ENCODE data around the gene TMEM183A.

DNA sequence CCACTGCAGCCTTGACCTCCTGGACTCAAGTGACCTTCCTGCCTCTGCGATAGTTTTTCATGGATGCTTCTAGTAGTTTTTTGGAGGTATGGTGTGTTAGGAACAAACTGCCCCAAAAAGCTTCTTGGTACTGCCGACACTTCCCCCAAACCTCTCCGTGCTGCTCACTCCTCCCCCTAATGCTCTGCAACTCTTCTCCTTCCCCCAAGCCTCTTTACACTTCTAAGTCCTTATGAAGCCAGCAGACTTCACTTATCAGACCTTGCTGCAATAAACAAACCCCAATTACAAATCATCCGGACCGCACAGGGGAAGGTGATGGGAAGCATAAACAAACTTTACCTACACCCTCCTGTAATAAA, 1.1 kb upstream of the TMEM183A start:
- PRO-cap = no peak

DNA sequence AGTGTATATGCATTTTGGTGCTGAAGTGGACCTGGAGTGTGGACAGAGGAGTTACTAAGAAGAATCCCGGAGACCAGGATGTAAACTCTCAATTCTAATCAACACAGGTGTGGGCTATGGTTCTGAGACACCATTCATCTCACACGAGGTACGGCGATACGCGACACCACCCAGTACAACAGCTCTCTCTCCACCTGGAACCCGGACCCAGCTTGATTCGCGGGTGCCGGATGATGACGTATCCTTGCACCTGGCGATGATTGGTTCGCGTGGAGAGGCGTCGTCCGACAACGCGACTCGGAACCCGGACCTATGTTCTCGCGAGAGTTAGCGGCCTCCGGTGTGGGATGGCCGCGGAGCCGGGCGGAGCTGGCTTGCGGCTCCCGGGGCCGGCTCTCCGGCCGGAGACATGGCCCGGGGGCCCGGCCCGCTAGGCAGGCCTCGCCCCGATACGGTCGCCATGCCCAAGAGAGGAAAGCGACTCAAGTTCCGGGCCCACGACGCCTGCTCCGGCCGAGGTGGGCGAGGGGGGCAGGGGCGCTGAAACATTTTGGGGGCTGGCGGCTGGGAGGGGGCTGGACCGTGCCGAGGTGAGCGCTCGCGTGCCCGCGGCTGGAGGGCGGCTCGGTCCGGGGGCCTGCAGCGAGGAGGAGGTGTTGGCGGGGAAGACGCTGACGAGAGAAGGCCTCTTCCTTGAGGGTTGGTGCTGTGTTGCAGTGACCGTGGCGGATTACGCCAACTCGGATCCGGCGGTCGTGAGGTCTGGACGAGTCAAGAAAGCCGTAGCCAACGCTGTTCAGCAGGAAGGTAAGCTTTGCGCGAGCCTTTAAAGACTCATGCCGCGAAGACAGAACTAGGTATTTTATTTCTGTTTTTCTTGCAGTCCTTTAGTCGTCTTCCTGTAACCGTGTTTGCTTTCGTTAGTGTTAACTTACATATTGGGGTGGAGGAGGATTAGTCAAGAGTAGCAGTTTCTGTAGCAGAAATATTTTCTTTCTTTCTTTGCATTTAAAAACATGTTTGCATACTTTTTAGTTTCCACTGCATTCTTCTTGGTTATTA, at the start of gene TMEM183A:
TSS of gene TMEM183A (plus strand) at position 318 of the 1,062 bp plus-strand sequence.
- PRO-cap = bidirectional peak, plus-strand start at position 336 of the sequence, minus-strand start at position 209 of the sequence

- PRO-cap = no peak
These were observed 2.9 kb downstream of the PPFIA4 start for GRCh38 chr1:203029085-203029752.

- PRO-cap = no peak
These were observed 32.1 kb upstream of the BTG2 start for GRCh38 chr1:203272876-203273908.

- PRO-cap = bidirectional peak, plus-strand start at chr1:203278904, minus-strand start at chr1:203278561
These were observed 27.0 kb upstream of the BTG2 start for GRCh38 chr1:203277925-203279033.

- PRO-cap = no peak
These were observed 16.7 kb upstream of the BTG2 start for GRCh38 chr1:203288507-203289119.

DNA sequence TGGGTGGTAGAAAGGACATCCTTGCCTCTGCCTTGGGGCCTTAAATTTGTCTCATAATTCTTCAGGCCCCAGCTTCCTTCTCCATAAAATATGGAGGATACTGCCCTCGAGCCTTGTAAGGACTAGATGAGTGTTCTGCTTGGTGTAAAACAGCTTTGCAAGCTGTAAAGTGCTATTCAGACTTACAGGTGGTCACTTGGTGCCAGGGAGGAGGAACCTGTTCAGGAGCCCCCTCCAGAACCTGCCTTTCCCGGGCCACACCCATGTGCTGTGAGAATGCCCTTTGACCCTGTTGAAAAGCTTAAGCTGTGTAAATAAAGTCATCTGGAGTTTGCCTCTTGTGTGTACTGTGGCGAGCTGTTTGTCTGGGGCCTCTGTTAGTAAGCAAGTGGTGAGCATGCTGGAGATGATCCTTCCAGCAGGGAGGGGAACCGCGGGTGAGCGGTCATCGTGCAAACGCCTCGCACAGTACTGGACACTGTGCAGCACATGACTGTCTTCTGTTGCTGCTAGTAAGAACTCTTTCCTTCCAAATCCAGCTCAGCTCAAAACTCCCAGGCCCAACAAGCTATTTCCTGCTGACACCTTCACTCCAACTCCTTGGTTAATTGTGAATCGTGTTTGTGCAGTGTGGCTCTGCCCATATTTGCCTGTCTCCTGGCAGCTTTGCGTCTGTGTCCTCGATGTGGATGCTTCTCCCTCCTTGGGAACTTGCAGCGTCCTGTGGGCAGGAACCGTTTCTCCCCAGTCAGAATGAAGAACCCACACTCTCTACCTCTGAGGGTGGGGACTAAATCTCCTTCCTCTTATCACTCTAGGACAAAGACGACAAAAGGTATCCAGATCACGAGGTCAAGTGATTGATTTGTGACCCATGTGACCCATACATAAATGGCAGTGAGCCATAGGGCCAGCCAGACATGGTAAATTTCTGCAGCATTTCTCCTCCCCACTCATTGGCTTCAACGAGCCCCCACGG, 14.0 kb upstream of the BTG2 start:
- PRO-cap = bidirectional peak, plus-strand start at position 490 of the sequence, minus-strand start at position 249 of the sequence; bidirectional peak, plus-strand start at position 890 of the sequence, minus-strand start at position 779 of the sequence

- PRO-cap = bidirectional peak, plus-strand start at chr1:203327562, minus-strand start at chr1:203327400; unidirectional peak, minus-strand start at chr1:203327979; unidirectional peak, minus-strand start at chr1:203328068
These were observed 22.3 kb downstream of the BTG2 start for GRCh38 chr1:203327259-203328301.

- PRO-cap = no peak
These were observed 55.7 kb upstream of the FMOD start for GRCh38 chr1:203406513-203407099.

DNA sequence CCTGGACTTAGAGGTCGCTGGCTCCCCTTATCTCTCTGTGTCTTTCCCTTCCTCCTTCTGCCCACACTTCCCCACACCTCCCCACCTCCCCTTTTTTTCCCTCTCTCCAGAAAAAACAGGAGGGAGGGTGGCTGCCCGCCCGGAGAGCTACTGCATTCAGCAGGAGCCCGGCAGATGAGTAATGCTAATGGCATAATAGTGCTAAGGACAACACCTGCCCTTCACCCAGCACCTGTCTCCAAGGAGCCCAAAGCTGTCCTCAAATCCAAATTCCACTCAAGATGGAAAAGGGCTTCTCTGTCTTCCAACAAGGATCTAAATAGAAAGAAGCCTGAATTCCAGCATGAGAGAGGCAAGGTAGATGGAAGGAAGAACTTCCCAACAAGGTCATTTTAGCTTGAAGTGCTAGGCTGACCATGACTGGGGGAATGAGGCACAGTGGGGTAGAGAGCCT, 11.3 kb upstream of the PRELP start:
- PRO-cap = no peak

GRCh38 chr1:203537850-203538599, 44.1 kb downstream of the OPTC start:
- PRO-cap = no peak

GRCh38 chr1:203592762-203593130, 33.9 kb upstream of the ATP2B4 start:
- PRO-cap = no peak

DNA sequence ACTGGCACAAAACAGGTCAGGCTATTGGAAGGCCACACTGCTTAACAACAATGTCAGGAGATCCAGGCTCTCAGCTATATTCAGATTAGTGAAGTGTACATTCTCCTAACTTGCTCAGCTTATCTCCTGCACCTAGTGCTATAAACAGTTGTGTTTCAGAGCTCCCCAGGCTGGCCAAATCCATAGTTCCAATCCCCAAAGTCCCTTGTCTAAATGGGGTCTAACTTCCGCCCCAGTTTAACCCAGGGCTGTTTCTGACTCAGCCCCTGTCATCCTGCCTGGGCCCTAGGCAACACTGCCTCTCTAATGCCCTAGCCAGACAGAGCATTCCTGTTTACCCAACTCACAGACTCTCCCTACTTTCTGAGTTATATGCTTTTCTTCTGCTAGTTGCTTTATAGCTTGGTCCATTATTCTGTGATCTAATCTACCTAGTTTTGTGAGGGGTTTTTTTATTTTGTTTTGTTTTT, 18.4 kb downstream of the ATP2B4 start:
- PRO-cap = no peak

DNA sequence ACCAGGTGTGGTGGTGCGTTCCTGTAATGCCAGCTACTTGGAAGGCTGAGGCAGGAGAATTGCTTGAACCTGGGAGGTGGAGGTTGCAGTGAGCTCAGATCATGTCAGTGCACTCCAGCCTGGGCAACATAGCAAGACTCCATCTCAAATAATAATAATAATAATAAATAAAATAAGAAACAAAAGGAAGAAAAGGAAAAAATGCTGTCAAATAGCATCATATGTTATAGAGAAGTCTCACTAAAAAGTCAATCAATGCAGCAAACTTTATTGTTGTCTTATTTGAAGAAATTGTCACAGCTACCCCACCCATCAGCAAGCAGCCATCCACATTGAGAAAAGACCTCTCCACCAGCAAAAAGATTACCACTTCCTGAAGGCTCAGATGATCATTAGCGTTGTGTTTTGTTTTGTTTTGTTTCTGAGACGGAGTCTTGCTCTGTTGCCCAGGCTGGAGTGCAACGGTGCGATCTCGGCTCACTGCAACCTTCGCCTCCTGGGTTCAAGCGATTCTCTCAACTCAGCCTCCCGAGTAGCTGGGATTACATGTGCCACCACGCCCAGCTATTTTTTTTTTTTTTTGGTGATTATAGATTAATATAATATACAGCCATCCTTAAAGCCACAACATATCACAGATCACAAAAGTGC, 29.0 kb downstream of the ATP2B4 start:
- PRO-cap = no peak

DNA sequence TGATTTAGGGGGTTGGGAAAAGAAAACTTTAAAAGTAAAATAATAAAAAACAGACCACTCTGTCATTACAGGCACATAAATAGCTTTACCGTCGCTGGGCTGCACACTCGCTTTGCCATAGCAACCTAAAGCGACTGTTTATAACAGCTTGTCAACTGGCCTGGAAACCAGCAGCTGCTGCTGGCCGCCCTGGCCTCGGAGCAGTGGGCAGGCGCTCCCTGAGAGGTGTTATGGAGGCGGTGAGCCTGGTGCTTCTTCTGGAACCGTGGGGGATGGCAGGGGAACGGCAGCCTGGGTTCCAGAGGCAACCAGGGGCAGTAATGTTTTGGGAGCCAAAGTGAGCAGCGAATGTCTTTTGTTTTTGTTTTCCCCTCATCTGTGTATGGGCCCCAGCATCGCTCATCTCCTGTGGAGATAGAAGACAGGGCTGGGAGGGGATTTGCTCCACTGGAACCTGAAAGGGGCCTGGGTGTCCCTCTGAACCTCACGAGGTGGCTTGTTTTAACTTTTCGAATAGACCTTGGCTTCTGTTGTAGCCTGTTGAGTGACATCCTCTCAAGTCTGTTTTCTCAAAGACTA, 45.8 kb downstream of the ATP2B4 start:
- PRO-cap = no peak

- PRO-cap = no peak
These were observed 56.1 kb downstream of the ATP2B4 start for GRCh38 chr1:203682632-203683317.

- PRO-cap = no peak
These were observed 2.9 kb downstream of the ZBED6 start for GRCh38 chr1:203797959-203799066.

DNA sequence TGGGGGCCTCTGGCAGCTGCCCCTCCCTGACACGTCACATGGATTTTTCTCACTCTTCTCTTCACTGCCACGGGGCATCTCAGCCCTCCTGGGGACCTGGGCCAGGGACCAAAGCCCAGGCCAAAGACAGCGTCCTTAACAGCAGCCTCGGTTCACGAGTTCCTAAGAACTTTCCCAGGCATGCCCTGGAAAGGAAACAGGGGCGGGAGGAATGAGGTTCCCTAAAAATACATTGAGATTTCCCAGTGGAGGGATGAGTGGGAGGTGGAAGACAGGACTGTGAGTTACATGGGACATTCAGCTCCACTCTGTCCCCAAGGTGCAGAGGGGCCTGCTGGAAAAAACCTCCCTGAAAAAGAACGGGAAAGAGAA, 31.5 kb upstream of the SOX13 start:
- PRO-cap = no peak

- PRO-cap = no peak
These were observed 30.0 kb downstream of the ETNK2 start for GRCh38 chr1:204121725-204122311.

DNA sequence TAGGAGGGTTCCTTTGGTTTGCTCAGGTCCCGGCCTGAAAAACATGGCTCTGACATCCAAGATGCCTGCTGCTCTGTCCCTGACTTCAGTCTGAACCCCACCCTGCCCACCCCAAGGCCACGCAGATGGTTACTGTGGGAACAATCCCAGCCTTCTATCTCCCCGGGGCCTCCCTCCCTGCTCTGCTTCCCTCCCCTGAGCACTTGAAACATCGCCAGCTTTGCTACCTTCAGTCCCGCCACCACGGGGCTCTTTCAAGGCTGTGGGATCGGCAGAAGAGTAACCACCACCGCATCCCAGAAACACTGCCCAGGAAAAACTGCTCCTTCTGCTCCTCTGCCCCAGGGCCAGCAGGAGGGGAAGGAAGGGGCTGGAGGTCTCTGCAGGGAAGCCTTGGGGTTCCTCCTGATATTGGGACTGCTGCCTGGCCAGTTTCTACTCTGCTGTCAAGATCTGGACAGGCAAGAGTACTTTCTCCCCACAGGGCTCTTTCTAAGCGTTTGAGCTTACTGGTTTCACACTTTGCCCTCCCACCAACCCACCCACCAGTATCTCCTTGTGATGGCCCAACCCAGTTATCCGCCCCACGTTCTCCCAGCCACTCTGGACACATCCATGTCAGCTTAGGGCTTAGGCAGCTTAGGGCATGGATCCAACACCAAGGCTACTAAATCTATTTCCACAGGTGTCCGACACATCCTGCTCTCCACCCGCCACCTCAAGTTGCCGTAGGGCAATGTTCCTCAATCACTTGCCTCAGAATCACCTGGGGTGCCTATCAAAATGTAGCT, 8.4 kb downstream of the ETNK2 start:
- PRO-cap = no peak

Measured in ileum (tissue), 1 donor.